ENCODE measurements around the genes TMEM225, OR10G7, SLC37A2, PKNOX2 and CHEK1.

DNA sequence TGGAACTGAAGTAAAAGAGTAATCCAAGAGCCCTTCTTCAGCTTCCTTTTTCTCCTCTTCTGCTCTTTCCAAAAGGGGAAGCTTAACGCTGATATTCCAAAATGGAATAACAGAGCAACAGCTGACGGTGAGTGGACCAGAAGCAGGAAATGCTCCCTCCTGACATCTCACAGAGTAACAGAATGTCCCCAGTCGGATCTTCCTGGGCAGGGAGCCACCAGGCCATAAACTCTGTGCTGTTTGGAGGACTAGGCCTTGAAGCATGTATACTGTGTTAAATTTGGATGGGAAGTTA, 920 bp upstream of the SCN3B start:
- RRBS, 2 experiments, result no CpG with 5 or more reads among the region's 3 CpGs
CAGE:
- cytosol, long polyA minus RNA, result no peak
- cytosol, long polyA plus RNA, result no peak
- long polyA plus RNA, result no peak
- nucleus, long polyA minus RNA, result no peak
- nucleus, long polyA plus RNA, result no peak

- RRBS, 2 experiments, result no CpG with 5 or more reads among the region's 8 CpGs
CAGE:
- cytosol, long polyA minus RNA, result no peak
- cytosol, long polyA plus RNA, result no peak
- long polyA plus RNA, result no peak
- nucleus, long polyA minus RNA, result no peak
- nucleus, long polyA plus RNA, result no peak
These were observed 859 bp upstream of the ZNF202 start for GRCh38 chr11:123742236-123742801.

DNA sequence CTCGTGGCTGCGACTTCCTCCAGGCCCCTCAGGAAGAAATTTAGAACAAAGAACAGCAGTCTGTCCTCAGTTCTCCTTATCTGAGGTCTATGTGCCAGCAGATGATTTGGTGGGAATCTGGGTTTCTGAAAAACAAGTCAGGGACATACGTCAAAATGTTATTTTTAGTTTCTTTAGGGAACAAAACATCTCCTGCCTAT, 8.1 kb downstream of the OR6M1 start:
- RRBS, 2 experiments, result no CpG with 5 or more reads among the region's 3 CpGs
CAGE:
- cytosol, long polyA minus RNA, result no peak
- cytosol, long polyA plus RNA, result no peak
- long polyA plus RNA, result no peak
- nucleus, long polyA minus RNA, result no peak
- nucleus, long polyA plus RNA, result no peak

DNA sequence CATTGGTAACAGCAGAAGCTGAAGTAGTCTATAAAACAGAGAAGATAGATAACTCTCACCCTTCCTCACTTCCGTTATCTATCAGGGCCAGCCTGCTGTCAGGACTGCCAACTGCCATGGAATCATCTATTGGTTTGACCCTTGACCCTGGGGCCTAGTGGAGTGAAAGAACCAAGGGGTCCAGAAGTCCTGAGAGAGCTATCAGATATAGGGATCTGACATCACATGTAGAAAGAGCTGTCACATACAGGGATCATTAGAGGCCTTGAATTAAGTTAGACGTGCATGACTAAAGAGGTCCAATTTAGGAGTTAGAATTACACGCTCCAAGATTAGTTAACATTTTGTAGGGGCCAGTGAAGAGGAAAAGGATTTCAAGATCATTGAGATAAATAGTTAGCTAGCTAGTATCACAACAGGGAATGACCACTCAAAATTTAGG, at the start of gene TMEM225:
Gene TMEM225 (minus strand): TSS at position 136 of the 442 bp plus-strand sequence.
- RRBS, 2 experiments, result no CpG with 5 or more reads among the region's 3 CpGs
CAGE:
- cytosol, long polyA minus RNA, result no peak
- cytosol, long polyA plus RNA, result no peak
- long polyA plus RNA, result no peak
- nucleus, long polyA minus RNA, result no peak
- nucleus, long polyA plus RNA, result no peak

GRCh38 chr11:124041197-124041737, at the start of gene OR10G7:
Gene OR10G7, minus strand, starts transcription at chr11:124041325.
- RRBS, 2 experiments, result no CpG with 5 or more reads among the region's 1 CpG
CAGE:
- cytosol, long polyA minus RNA, result no peak
- cytosol, long polyA plus RNA, result no peak
- long polyA plus RNA, result no peak
- nucleus, long polyA minus RNA, result no peak
- nucleus, long polyA plus RNA, result no peak

GRCh38 chr11:124470395-124471393, 25.2 kb upstream of the OR8B8 start:
- RRBS, 2 experiments, result no CpG with 5 or more reads among the region's 12 CpGs
CAGE:
- cytosol, long polyA minus RNA, result no peak
- cytosol, long polyA plus RNA, result no peak
- long polyA plus RNA, result no peak
- nucleus, long polyA minus RNA, result no peak
- nucleus, long polyA plus RNA, result no peak

- RRBS, 2 experiments, result no CpG with 5 or more reads among the region's 12 CpGs
CAGE:
- cytosol, long polyA minus RNA, result no peak
- cytosol, long polyA plus RNA, result no peak
- long polyA plus RNA, result no peak
- nucleus, long polyA minus RNA, result no peak
- nucleus, long polyA plus RNA, result no peak
These were observed 4.4 kb downstream of the VSIG2 start for GRCh38 chr11:124747517-124748197.

GRCh38 chr11:124754476-124755138, 2.6 kb upstream of the VSIG2 start:
- RRBS, 2 experiments, result no CpG with 5 or more reads among the region's 8 CpGs
CAGE:
- cytosol, long polyA minus RNA, result no peak
- cytosol, long polyA plus RNA, result no peak
- long polyA plus RNA, result no peak
- nucleus, long polyA minus RNA, result no peak
- nucleus, long polyA plus RNA, result no peak

DNA sequence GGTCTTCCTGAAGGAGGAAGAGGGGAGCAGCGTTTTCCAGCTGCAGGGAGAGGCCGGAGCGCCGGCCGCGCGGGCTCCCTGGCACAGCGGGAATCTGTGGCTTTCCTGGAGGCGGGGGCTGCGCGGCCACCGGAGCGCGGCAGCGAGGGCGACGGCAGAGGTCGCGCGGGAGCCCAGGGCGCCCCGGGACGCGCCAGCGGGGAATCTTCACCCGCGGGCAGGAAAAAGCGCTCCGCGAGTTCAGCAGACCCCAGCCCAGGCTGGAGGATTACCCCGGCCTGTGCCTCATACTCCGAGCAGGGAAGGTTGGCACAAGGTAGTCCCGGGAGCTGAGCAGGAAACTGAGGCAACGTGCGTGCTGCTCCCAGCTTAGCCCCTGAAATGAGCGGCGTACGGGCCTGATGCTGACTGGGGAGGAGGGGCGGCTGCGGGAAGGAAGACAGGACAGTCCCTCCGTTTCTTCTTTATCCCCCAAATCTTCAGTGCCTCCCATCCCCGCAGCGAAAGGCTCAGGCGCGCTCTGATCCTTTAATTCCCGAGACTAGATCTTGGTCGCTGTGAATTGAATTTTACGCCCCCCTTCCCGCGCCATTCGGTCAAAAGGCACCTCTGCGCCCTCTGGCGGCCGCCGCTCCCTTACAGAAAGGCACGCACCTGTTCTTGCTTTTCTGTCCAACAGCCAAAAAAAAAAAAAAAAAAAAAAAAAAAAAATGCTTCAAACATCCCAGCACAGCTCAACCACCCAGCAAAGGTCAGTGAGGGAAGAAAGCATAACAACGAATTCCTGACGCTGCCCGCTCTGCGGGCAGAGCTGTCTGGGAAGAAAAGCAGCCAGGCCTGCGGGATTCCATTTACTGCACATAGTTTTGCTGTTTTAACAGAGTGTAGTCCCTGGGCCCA, 873 bp upstream of the ESAM start:
- RRBS, 2 experiments, result under 1 to 1% methylated on average over 27 of the region's 61 CpGs
CAGE:
- cytosol, long polyA minus RNA, result no peak
- cytosol, long polyA plus RNA, result no peak
- long polyA plus RNA, result no peak
- nucleus, long polyA minus RNA, result no peak
- nucleus, long polyA plus RNA, result no peak

DNA sequence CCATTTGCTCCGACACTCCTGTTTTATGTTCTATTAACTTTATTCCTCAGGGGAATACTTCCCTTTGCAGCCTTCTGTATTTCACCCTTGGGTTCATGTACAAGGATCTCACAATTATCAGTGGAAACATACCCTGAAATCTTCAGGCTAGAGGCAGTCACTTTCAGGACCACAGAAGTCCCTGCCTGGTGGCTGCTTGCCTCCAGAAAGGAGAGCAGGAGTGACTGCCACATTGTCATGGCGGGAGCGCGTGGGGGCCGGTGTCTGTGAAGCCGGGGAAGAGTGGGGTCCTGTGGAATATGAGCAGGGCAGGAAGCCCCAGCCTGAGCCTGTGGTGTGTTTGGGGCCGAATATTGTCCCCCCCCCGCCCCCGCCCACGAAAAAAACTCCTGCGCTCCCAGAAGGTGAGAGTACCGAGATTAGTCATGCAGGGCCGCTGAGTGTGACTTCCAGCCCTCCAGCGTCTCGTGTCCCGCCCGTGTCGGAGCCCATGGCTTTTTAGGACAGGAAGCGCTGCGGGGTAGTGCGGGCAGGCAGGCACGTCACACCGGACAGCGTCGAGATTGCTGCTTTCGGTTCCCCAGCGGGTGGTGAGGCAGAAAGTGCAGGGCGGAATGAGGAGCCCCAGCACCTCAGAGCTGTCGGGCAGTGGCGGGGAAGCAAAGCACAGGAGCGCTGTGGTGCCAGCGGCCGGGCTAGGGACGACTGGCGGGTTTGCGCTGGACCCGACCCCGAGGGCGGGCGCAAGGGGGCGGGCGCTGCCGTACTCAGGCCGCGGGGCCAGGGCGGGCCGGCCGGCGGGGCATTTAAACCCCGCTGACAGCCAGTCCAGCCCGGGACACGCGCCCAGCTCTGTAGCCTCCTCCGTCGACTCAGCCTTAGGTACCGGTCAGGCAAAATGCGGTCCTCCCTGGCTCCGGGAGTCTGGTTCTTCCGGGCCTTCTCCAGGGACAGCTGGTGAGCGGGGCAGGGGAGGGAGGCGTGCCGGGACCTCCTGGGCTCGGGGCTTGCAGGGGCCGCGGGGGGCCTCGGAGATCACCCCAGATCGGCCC, at the start of gene SLC37A2:
Gene SLC37A2 (plus strand): TSS at position 836 of the 1,052 bp plus-strand sequence.
- RRBS, 2 experiments, result 2 to 3% methylated on average over 15 to 22 of the region's 67 CpGs
CAGE:
- cytosol, long polyA minus RNA, result no peak
- cytosol, long polyA plus RNA, result no peak
- long polyA plus RNA, result no peak
- nucleus, long polyA minus RNA, result no peak
- nucleus, long polyA plus RNA, result no peak

GRCh38 chr11:125082859-125083576, 19.9 kb downstream of the SLC37A2 start:
- RRBS, 2 experiments, result no CpG with 5 or more reads among the region's 13 CpGs
CAGE:
- cytosol, long polyA minus RNA, result no peak
- cytosol, long polyA plus RNA, result no peak
- long polyA plus RNA, result no peak
- nucleus, long polyA minus RNA, result no peak
- nucleus, long polyA plus RNA, result no peak

DNA sequence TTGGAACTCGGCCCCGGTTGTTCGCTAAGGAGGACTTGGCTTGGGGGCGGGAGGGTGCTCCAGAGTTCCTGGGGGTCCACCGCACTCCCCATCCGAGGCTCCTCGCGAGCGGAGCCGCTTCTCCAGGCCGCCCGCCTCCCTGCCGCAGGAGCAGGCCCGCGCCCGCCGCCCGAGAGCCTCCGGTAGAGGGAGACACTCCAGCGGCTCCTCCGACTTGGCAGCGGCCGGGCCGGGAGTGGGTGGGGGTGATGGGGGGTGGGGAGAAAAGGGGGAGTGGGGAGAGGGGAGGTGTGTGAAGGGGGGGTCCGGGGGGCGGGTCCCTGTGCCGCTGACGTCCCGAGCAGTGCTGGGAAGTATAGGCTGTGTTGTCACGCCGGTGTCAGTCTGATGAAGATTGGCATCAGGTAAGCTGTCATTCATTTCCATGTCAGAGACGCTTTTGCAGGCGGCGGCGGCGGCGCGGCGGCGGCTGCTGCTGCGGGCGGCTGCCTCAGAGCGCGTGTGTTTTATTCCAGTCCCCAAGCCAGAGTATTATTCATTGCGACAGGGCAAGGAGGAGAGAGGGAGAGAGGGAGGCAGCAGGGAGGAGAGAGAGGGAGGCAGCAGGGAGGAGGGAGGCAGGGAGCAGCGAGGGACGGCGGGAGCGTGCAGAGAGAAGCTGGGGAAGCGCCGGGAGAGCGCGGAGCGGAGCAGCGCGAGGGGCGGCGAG, at the start of gene PKNOX2:
Gene PKNOX2 (plus strand): TSS at position 379 of the 709 bp plus-strand sequence.
- RRBS, 2 experiments, result 1 to 4% methylated on average over 21 of the region's 58 CpGs
CAGE:
- cytosol, long polyA minus RNA, result no peak
- cytosol, long polyA plus RNA, result no peak
- long polyA plus RNA, result no peak
- nucleus, long polyA minus RNA, result no peak
- nucleus, long polyA plus RNA, result no peak

DNA sequence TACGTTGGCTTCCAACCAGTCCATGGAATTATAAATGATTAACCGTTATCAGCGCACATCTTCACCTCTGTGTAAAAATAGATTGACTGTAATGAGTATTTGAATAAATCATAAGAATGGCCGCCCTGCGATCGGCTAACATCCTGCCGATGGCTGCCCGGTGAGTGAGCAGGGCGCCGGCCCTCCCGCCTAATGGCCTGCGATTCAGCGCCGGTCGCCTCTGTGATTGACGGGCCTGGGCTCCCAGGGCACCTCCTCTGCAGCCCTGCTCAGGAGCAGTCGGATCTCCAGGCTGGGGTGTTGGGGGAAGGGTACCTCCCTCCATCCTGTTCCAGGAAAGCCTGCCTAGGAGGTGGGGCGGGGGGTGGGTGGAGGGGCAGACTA, 71.5 kb downstream of the PKNOX2 start:
- RRBS, 2 experiments, result no CpG with 5 or more reads among the region's 18 CpGs
CAGE:
- cytosol, long polyA minus RNA, result no peak
- cytosol, long polyA plus RNA, result no peak
- long polyA plus RNA, result no peak
- nucleus, long polyA minus RNA, result no peak
- nucleus, long polyA plus RNA, result no peak

- RRBS, 2 experiments, result no CpG with 5 or more reads among the region's 6 CpGs
CAGE:
- cytosol, long polyA minus RNA, result no peak
- cytosol, long polyA plus RNA, result no peak
- long polyA plus RNA, result no peak
- nucleus, long polyA minus RNA, result no peak
- nucleus, long polyA plus RNA, result no peak
These were observed 92.0 kb downstream of the PKNOX2 start for GRCh38 chr11:125256517-125257042.

DNA sequence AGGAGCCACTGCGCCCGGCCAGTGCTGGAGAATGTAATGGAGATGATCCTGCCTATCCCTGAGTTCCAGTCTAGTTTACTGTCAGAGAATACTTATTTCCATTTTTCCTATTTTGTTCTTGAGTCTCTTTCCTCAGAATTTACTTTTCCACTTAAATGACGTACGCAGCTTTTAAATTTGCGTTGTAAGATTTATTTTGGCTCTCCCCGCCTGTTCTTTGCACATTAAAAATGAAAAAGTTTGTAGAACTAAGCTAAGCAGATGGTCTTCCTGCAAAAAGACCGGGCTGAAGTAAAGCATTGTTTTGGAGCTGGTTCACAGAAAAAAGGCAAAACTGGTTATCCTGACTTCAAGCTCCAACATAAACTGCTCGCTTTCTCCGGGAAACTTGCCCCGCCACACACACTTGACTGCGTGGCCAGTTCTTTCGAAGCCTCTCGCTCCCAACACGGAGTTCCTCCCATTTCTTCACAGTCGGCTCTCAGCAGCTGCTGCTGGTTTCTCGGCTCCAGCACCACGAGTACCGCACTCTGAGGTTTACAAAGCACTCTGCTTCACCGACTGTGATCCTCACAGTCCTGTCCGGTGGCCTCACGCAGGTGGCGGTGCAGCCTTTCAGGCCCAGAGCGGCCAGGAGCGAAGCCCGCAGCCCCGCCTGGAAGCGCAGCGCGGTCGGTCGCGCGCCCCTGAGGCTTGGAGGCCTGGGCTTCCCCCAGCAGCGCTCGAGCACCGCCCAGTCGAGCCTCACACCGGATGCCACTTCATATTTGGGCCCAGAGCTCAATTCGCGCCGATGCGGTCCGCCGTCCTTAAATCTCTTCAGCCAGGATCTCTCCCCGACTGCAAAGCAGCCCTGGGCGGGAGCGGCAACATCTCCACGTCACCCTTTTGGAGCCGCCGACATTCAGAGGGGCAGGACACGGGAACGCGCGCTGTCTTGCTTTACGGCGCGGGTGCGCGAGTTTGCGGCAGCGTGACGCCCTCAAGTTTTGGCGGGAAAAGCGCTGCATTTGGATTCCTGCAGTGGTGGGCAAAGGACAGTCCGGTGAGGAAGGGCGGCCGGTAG, at the start of gene CHEK1:
Gene CHEK1 (plus strand): TSS at position 196 of the 1,066 bp plus-strand sequence.
- RRBS, 2 experiments, result 10 to 16% methylated on average over 3 of the region's 67 CpGs
CAGE:
- cytosol, long polyA minus RNA, result no peak
- cytosol, long polyA plus RNA, result no peak
- long polyA plus RNA, result start-site peak on the minus strand centred at position 927 of the sequence, 35 bp wide, 23 and 29 reads in 2 replicates
- nucleus, long polyA minus RNA, result no peak
- nucleus, long polyA plus RNA, result start-site peak on the minus strand centred at position 927 of the sequence, 34 bp wide, 6 and 10 reads in 2 replicates

DNA sequence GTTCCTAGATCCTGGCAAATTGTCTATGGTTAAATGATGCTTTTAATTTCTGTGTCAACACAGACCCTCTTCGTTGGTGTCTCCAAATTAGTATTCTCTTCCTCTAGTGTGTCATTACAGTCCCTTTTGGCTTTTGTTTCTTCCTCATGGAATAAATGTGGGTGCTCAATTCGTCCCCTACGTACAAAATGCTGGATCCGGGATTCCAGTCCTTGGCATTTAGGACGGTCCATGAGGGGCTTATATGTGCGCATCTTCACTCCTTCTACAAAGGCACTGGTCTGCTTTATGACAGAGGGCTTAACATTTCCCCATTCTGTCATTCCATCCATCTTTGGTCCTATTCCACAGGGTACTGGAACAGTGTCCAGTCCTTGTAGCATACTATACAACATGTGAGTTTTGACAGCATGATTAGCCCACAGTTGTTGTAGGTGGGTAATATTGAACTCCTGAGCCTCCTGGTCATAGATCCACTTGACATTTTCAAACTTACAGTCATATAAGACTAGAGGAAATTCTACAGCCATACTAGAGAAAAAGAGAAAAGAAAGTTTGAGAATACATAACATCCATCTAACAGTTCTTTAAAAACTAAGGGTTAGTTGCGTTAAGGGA, 6.4 kb downstream of the HYLS1 start:
- RRBS, 2 experiments, result no CpG with 5 or more reads among the region's 7 CpGs
CAGE:
- cytosol, long polyA minus RNA, result no peak
- cytosol, long polyA plus RNA, result no peak
- long polyA plus RNA, result no peak
- nucleus, long polyA minus RNA, result no peak
- nucleus, long polyA plus RNA, result no peak

GRCh38 chr11:126139954-126140636, 71.4 kb downstream of the RPUSD4 start:
- RRBS, 2 experiments, result no CpG with 5 or more reads among the region's 6 CpGs
CAGE:
- cytosol, long polyA minus RNA, result no peak
- cytosol, long polyA plus RNA, result no peak
- long polyA plus RNA, result no peak
- nucleus, long polyA minus RNA, result no peak
- nucleus, long polyA plus RNA, result no peak

DNA sequence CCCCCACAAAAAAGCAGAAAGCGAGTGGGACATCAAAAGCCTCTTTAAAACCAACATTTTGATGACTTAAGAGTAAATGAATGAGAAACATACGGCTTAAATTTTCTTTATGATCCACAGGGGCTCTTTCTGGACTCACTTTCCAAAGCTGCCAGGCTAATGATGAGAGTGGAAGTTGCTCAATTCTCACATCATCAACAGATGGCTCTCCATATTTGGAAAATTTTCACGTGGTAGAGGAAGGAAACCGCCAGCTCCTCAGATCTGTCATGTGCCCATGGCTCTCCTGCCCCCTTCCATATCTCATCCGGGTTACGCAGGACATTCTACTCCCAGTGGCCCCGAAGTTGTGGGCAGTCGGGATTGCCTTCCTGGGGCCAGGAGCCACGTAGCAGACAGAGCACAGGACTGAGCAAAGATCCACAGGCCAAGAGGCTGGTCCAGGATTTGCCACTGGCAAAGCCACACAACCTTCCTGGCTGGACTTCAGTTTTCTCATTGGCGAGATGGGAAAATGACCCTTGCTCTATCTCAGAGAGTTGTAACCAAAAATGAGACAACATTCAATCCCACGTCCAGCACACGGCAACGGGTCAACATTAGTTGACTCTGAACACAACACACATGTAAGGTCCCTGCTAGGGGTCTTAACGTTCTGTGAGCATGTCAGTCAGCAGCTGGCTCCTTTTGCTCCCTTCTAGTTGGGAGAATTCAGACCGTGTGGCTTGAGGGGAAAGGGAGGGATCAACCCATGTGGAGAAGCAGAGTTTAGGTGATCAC, 38.8 kb downstream of the RPUSD4 start:
- RRBS, 2 experiments, result no CpG with 5 or more reads among the region's 15 CpGs
CAGE:
- cytosol, long polyA minus RNA, result no peak
- cytosol, long polyA plus RNA, result no peak
- long polyA plus RNA, result no peak
- nucleus, long polyA minus RNA, result no peak
- nucleus, long polyA plus RNA, result no peak

DNA sequence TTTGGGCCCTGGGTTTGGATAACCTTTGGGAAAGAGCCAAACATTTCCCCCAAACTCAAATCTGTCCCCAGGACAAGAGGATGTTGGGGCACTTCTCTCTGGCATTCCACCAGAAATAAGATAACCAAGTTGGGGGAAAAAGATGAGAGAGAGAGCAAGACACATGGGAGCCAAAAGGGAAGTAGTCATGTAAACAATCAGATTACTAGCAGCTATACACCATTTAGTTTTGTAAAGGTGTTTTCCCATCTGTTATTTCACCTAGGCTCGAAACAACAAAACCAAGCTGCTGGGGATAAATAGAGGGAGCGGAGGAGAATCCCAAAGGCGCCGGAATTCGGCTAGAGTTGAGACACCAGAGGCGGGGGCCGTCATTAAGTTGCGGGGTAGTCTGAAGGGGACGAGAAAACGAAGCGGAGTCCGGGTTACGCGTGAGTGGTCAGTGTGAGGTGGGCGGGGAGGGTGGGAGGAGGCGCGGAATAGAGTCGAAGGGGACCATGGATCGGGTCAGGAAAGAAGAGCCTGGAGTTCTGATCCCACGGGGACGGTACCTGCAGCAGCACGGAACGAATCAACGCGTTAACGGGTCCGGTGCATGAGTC, 457 bp downstream of the SRPRA start:
- RRBS, 2 experiments, result 0 to under 1% methylated on average over 8 of the region's 27 CpGs
CAGE:
- cytosol, long polyA minus RNA, result no peak
- cytosol, long polyA plus RNA, result no peak
- long polyA plus RNA, result no peak
- nucleus, long polyA minus RNA, result no peak
- nucleus, long polyA plus RNA, result no peak

DNA sequence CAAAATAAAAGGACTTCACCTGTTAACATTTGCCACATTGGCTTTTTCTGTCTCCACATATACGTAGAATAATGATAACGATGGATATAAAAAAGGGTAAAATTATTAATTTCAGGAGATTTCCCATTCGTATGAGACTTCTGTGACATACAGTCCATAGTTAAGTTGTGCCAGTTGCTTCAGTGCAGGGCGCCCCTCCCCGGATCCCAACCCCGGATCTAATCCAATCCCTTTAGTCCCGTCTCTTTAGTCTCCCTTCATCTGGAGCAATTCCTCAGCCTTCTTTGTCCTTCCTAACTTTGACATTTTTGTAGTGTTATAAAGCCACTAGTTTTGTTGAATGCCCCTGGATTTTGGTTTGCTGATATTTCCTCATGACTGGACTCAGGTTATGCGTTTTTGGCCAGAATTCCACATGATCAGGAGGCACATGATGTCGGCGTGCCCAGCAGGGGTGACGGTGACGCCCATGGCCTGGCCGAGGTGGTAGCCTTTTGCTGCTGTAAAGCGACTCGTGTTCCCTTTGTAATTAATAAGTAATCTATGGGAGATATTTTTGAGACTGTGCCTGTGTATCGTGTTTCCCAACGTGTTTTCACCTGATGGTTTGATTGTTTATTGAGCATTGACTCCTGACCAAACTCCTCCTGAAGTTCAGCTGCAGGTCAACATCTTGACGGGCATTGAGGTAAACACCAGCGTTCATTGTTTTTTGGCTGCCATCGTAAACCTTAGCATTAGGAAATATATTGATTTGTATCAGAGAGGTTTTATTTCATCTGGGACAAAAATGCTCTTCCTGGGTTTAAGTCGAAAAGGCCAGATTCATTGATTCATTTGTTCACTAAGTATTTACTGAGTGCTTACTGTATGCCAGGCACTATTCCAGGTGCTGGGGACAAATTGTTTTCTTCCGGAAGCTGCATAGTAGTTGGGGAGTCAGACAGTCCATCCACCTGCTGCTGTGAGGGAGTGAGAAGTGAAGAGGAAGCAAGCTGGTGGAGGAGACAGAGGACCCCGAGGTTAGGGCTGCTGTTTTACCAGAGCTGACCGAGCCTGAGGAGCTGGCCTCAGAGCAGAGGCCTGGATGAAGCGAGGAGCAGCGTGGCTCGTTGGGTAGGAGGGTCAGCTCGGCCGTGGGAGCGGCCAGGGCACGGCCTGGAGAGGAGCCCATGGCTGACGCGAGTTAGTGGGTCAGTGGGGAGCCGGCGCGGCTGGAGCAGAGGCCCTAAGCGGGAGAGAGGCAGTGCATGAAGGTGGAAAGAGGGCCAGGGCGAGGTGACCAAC, 23.5 kb downstream of the DCPS start:
- RRBS, 2 experiments, result 100% methylated on average over 3 of the region's 38 CpGs; no CpG with 5 or more reads in 1 of the 2 experiments
CAGE:
- cytosol, long polyA minus RNA, result no peak
- cytosol, long polyA plus RNA, result no peak
- long polyA plus RNA, result no peak
- nucleus, long polyA minus RNA, result no peak
- nucleus, long polyA plus RNA, result no peak